HTERT-HM (cell line): ENCODE measurements around the gene SLC4A7.

- RRBS = no CpG with 5 or more reads among the region's 10 CpGs
Observed at GRCh38 chr3:27468725-27469328, 15.4 kb downstream of the SLC4A7 start.

DNA sequence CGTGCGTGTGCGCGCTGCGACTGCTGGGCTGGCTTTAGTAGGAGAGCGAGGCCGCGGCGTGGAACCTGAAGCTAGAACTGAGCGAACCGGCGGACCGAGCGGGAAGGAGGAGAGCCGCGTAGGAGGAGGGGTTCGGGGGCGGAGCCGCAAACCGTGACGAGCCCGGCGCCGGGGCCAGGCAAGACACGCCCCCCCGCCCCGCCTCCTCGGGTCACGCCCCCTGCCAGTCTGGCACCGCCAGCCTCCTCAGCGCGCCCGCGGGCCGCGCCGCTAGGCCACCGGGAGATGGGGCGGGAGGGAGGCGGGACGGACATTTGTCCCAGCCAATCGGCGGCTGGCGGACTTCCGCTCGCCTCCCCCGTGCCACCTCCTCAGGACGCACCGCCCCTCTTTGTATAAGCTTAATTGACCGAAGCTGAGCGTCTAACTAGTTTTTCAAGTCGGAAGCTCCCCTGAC, at the start of gene SLC4A7:
SLC4A7 (minus strand) TSS at position 79 of the 457 bp plus-strand sequence.
- RRBS = 2% methylated on average over 31 of the region's 52 CpGs

- RRBS = no CpG with 5 or more reads among the region's 21 CpGs
Observed at GRCh38 chr3:27714720-27715051, 7.4 kb downstream of the EOMES start.

DNA sequence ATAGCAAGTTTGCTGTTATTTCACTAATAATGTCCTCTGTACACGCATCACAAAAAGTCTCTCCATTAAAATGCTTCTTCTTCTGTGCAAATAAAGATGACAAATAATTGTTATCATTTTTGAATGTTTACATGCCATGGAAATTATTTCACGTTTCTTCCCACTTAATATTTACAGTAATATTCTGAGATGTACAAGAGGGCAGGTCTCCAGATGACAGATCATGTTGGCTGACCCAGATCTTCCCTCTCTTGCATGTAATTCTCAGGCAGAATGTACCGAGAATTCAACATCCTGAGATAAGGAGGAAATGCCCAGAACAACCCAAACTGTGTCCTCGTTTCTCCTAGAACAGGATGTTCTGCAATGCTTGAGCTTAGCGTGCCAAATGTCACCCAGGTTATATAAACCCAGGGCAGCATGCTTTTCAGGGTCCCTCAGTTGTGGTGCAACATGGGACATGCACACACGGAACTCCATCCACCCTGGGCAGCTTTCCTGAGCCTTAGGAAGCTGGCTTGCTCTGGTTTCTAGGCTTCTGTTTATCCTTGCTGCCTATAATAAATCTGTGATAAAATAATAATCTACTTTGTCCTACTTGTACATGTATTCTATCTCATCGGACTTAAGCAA, 102.2 kb upstream of the CMC1 start:
- RRBS = no CpG with 5 or more reads among the region's 7 CpGs

DNA sequence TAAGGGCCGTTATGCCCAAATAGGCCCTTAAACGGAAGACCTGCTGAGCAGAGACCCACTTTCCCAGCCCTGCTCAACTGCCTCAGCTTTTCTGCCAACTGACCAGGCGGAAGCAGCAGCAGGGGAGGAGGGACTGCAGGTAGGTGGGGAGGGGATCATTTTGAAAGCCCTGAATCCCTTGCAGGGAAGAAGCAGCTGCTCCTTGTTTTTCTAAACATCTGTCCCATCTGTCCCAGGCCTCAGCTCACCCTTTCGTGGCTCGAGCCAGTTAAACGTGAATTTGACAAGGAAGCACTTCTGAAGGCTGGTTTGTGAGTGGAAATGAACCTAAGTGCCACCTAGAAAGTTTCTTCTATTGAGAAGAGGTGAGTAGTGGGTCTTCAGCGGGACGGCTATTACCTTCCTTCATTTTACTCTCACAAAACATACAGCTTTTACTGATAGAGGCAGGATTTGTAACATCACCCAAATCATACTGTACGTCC, 883 bp upstream of the CMC1 start:
- RRBS = no CpG with 5 or more reads among the region's 9 CpGs

DNA sequence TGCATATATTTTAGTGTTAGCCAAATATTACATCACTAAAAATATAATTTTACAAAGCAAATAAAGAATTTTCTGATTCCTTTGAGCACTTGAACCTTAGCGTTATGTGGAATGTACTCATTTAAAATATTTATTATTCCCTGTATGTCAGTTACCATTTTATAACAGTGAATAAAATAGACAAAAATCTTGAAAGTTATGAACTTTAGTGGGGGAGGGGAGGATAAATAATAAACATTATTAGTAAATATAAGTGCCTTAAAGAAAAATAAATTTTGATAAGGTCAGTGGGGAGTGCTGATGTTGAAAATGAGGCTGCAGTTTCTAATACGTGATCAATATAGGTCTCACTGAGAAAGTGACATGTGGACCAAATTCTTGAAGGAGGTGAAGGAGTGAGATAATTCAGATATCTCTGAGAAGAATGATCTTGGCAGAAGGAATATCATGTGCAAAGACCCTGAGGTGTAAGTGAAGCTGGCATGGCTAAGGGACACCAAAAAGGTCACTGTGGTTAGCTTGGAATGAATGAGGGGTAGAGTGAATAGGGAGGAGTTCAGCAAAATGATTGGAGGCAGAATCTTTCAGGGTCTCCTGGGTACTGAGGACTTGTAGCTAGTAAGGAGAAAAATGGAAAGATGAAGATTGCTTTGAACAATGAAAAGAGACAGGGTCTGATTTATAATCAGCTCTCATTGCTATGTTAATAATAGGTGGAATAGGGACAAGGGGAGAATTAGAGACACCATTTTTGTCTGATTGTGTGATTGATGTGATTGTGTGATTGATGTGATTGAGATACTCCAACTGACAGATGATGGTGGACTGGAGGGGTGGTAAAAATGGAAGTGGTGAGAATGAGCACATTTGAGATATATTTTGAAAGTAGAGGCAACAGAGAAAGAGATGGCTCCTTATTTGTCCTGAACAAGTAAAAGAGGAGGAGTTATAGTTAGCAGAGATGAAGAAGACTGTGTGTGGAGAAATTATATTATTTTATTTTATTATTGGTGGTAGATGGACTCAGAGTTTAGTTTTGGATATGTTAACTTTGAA, 36.2 kb downstream of the CMC1 start:
- RRBS = no CpG with 5 or more reads among the region's 2 CpGs

- RRBS = no CpG with 5 or more reads among the region's 2 CpGs
Observed at GRCh38 chr3:29065268-29065781, 215.5 kb upstream of the RBMS3 start.

GRCh38 chr3:29282004-29282349, 1.1 kb downstream of the RBMS3 start:
- RRBS = no CpG with 5 or more reads among the region's 5 CpGs

- RRBS = no CpG with 5 or more reads among the region's 5 CpGs
Observed at GRCh38 chr3:29309562-29310166, 28.8 kb downstream of the RBMS3 start.

DNA sequence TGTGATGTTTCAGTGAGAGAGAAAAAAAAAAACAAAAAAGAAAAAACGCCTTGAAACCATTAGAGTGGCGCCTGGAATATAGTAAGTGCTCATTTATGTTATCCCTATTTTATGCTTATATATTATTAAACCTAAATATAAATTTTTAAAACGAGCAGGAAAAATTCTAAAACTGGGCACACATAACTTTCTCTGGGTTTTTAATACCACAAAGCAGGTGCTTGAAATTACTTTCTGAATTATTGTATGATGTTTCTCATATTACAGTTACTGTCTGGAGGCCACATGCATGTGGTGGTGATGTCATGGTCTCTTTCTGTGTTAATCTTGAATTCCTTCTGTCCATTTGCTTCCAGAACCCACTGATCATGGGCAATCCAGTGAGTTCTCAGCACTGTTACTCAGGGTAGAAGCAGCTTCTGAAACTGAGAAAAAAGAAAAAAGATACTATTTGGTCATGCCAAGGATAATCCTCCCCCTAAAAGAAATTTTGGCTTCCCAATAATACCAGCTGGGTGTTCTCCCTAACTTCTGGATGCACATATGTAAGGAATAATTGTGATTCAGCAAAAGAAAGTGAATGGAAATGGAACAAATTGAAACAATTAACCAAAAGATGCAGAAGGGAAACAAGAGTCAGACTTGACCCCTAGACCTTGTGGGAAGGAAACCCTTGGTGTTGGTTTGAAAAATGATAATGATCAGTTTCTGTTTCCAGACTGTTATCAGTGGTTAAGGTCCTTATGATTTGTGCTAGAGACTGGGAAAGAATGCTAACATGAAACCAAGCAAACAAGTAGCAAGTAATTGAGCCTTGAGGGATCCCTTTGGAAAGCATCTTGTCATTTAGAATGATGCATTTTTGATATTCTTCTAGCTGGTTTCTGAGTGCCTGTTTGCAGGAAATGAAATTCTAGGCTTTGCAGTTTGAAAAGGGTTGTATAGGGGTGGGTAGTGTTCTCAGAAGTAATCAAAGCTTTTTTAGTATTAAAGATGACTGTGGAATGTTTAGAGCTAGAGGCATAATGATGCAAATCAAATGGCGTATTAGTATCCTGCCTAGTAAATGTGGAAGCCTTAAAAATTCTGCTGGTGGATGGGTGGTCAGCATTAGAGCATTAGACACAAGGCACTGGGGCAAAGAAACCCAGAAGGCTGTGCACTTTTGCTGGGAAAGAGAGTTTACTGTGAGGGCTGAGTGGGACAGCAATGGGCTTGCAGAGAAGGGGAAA, 92.4 kb downstream of the RBMS3 start:
- RRBS = no CpG with 5 or more reads among the region's 4 CpGs

DNA sequence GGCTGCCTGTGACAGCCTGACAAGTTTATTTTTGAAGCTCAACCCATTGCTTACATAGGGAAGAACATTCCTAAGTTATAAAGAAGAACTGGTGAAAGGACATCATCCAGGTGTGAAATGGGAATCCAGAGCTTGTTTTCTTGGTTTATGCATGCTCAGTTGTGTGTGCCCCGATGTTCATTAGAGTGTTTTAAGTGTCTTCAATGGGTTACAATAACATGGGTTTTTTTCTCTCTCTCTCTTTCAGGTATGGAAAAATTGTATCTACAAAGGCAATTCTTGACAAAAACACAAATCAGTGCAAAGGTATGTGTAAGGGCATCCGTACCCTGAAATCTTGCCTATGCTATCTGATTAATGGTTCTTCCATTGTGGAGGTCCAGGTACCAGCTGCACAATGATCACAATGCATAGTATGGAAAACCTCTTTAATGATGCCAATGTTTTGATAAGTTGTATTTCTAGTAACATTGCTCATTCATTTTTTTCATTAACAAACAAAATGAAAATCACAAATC, 207.4 kb downstream of the RBMS3 start:
- RRBS = no CpG with 5 or more reads among the region's 2 CpGs

- RRBS = no CpG with 5 or more reads among the region's 1 CpG
Observed at GRCh38 chr3:30167410-30167791, 439.0 kb upstream of the TGFBR2 start.

- RRBS = no CpG with 5 or more reads among the region's 8 CpGs
Observed at GRCh38 chr3:30332118-30332730, 274.2 kb upstream of the TGFBR2 start.

- RRBS = no CpG with 5 or more reads among the region's 2 CpGs
Observed at GRCh38 chr3:30598801-30599367, 7.5 kb upstream of the TGFBR2 start.

DNA sequence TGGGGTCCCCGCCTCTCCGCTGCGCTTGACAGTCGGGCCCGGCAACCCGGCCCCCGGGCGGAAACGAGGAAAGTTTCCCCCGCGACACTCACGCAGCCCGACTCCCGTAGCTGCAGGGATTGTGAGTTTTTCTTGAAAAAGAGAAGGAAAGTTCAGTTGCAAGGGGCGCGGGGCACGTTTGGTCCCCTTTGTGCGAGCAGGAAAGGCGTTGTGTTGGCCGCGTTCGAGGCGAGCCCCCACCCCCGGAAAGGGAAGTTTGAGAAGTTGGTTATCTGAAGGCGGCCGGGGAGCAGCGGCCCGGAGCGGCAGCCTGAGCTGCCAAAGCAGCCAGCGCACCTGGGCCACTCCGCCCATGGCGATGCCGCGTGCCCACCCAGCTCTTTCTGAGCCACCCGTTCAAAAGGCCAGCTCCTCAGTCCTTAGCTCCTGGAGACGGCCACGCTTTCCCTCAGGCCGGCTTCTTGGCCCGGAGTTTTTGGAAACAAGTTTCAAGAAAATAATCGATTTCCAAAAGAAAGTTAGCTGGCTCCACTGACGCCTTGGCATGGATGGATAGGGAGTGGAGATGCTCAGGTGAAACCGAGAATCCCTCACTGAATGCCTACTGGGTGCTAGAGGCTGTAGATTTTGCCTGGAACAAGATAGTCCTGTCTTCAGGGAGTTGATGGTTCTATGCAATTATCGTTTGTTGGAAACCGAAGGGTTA, 776 bp downstream of the TGFBR2 start:
- RRBS = under 1% methylated on average over 5 of the region's 44 CpGs

GRCh38 chr3:30615417-30616164, 9.2 kb downstream of the TGFBR2 start:
- RRBS = no CpG with 5 or more reads among the region's 3 CpGs

GRCh38 chr3:31423212-31424038, 109.3 kb upstream of the STT3B start:
- RRBS = no CpG with 5 or more reads among the region's 3 CpGs

- RRBS = no CpG with 5 or more reads among the region's 2 CpGs
Observed at GRCh38 chr3:31479865-31480064, 53.0 kb upstream of the STT3B start.

DNA sequence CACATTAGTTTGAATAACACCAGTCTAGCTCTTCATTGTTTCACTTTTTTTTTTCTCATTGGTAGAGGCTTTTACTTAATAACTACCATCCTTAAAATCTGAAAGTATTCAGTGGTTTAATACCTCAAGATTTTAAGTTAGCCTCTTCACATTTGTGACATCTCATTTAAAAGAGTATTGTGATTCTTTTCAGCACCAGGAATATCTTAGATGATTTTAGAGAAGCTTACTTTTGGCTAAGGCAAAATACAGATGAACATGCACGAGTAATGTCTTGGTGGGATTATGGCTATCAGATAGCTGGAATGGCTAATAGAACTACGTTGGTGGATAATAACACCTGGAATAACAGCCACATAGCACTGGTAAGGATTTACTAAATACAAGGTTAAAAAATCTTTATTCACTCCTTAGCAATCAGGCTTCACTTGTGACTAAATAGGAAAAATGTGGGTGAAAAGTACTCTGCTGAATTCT, 92.0 kb downstream of the STT3B start:
- RRBS = no CpG with 5 or more reads among the region's 2 CpGs